ENCODE measurements around the genes GALM and GEMIN6.

DNA sequence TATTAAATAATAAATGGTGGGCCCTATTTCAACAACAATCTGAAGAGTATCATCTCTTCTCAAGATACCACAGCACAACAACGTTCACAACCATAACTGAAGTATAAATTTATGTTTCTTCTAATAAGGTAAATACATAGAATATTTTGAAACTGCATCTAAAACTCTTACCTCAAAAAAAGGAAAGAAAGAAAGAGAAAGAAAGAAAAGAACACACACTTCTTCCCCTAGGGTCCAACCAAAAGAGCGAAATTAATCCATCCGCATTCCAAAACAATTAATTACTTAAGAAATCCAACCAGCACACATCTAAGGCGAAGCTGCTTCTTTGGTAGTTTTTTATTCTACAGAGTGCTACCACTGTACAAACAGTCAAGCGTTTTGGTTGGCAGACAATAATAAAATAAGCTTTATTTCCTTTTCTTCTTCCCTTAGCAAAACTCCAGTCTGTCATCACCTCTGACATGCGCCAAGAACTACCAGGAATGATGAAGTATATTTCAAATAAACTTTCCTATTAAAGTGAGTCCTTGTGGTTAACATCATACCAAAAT is 1.5 kb downstream of the ATL2 start:
- PRO-cap: no peak

GRCh38 chr2:38406400-38407620 is 29.7 kb upstream of the ATL2 start:
- PRO-cap: no peak

DNA sequence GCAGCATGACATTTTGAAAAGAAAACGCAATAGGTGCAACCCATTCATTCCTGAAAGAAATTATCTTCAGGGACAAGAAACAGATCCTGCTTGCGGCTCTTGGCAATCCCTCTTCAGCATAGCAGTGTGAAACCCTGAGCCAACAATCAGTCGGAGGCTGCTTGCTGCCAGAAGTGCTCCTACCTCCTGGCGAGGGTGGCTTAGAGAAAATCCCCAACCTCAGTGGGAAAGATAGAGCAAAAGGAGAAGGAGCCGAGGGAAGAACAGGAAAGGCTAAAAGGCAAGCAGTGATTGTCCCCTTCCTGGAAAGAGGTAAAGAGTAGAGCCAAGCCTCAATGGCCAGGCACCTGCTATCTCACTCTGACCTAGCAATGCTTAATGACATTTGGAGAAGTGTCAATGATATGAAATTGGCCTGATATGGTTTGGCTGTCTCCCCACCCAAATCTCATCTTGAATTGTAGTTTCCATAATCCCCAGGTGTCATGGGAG is 66.2 kb upstream of the ATL2 start:
- PRO-cap: bidirectional peak, plus-strand start at position 155 of the sequence, minus-strand start outside the sequence; unidirectional peak, plus-strand start at position 240 of the sequence

- PRO-cap: no peak
Measured at GRCh38 chr2:38517470-38517669, 85.4 kb downstream of the HNRNPLL start.

- PRO-cap: no peak
Measured at GRCh38 chr2:38535821-38536464, 66.8 kb downstream of the HNRNPLL start.

- PRO-cap: no peak
Measured at GRCh38 chr2:38603417-38603718, 640 bp upstream of the HNRNPLL start.

DNA sequence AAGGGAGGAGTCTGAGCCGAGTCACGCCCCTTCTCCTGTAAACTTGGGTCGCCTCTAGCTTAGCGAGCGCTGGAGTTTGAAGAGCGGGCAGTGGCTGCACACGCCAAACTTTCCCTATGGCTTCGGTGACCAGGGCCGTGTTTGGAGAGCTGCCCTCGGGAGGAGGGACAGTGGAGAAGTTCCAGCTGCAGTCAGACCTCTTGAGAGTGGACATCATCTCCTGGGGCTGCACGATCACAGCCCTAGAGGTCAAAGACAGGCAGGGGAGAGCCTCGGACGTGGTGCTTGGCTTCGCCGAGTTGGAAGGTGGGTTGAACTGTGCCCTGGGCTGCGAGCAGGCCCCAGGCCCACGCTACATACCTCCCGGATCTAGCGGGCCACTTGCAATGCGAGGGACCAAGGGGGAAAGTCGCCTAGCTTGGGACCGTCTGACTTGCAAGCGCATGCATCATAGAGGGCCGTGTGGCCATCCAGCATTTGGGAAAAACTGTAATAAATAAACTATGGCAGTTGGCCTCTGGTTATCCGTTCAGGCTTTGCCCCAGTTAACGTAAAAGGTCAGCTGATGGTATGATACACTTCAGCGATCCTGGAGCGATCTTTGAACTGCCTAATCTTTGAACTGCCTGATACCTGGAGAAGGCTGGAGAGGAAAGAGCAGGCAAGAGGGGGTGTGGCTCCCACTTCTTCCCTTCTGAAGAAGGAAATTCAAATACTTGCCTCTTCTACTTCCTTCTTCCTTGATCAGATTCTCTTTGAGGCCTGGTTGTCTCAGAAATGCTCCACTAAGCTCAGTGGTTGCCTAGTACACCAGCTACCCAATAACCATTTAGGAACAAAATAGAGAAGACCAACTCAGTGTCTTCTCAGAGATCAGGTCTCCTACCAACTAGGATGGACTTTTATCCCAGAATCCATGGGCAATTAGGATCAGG is at the start of gene GALM:
GALM (plus strand) TSS at position 69 of the 935 bp plus-strand sequence.
- PRO-cap: unidirectional peak, plus-strand start at position 75 of the sequence

GRCh38 chr2:38720914-38721376 is 30.2 kb downstream of the SRSF7 start:
- PRO-cap: no peak

DNA sequence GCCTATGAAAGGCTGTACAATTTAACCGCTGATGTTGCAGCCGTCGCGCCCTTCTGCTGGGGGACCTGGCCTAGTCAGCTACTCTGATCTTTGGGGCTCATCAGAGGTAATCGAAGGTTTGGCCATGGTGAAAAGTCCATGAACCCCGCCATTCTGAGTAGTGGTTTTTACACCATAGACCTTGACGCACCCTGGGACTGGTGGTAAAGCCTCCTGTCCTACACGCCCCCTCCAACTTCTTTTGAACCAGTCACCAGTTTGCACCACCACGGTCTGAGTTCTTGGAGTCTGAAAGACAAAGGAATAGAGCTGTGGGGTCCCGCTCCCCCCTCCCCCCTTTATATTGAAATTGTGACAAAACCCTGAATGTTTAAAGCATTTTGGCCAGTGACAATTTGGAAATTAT is 555 bp upstream of the SRSF7 start:
- PRO-cap: no peak

DNA sequence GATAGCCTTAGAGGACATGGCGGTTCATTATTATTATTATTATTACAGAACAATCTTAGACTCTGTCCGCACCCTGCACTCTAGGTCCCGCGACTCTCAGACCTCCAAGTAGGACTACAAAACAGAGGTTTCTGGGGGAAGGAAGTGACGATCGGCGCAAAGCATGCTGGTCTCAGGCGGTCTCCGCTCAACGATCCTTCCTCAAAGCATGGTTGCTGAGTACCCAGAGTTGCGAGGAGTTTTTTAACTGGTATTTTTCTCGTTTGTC is at the start of gene GEMIN6:
GEMIN6 (plus strand) TSS at position 179 of the 268 bp plus-strand sequence.
- PRO-cap: bidirectional peak, plus-strand start at position 215 of the sequence, minus-strand start at position 90 of the sequence

DNA sequence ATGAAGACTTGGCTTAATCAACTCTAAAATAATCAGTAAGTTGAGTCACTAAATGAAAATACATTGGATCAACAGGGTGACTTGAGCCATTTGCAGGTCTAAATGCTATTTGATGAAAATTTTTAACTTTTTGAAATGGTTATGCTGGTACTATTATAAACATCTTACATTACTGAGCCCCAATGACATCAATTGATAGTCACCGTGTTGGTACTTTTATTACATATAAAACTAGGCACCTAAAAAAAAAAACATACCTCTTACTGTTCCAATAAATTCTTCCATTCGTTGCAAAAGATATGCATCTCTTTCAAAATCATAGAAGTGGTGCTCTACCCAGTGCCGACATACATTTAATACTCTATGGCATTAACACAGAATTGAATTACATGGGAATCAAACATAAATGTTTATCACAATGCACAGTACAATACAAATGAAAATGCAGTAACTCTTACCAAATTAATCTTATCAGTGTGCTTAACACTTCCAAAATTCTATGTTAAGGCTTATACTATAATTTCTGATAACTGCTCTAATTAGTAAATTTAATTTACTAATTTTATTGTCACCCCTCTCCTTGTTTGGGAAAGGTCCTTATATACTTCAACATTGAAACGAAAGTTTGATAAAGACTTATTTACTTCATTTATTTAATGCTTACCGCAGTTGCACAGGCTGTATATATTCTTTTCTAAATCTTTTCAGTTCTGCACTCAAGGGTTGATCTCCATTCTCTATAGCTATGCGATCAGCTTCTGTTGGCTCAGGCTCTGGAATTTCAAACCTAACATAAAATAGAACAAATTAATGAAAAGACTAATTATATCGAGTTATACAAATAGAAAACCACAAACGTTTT is 107.4 kb downstream of the SOS1 start:
- PRO-cap: no peak

DNA sequence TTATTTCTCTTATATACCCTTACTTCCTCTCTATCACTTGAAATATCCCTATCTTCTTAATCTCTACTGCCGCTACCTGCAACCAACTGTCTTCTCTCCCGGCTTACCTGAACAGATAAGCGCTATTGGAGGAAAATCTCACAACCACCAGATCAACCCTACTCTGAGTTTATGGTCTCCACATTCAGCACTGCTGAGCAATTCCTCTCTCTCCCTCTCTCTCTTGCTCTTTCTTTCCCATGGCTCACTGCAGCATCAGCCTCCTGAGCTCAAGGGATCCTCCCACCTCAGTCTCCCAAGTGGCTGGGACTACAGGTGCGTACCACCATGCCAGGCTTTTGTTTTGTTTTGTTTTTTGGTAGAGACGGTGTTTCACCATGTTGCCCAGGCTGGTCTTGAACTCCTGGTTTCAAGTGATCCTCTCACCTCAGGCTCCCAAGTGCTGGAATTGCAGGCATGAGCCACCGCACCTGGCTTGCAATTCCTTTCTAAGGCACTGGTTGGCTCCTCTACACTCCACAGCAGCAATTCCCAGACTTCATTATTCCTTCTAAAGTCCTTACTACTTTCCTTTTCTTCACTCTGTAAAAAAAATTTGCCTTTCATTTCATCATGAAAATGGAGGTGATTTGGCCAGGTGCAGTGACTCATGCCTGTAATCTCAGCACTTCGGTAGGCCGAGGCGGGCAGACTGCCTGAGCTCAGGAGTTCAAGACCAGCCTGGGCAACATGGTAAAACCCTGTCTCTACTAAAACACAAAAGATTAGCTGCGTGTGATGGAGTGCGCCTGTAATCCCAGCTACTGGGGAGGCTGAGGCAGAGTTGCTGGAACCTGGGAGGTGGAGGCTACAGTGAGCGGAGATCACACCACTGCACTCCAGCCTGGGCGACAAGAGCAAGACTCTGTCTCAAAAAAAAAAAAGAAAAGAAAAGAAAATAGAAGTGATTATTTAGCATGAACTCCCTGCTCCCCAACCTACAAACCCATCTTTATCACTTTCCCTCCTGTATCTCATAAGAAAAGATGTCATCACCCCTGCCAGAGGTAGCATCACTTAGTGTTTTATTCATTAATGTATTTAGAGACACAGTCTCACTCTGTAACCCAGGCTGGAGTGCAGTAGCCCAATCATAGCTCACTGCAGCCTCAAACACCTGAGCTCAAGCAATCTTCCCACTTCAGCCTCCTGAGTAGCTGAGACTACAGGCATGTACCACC is 8.3 kb downstream of the SOS1 start:
- PRO-cap: no peak

DNA sequence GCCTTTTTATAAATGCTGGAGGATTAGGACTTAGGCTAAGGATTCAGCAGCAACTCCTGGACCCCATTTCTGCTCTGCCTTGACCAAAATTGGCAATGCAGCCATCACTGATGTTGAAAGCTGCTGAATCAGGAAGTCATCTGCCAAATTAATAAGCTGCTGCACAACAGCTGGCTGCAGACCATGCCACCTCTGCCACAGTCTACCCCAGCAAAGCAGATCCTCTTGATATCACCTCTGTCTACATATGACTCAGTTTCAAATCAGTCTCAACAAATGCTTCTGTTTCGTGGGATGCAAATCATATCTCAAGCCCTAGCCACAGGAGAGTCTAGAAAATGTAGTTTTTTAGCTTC is 7.1 kb upstream of the SOS1 start:
- PRO-cap: no peak

GRCh38 chr2:39306181-39307276 is 130.6 kb downstream of the MAP4K3 start:
- PRO-cap: no peak

GRCh38 chr2:39516388-39517283 is 79.6 kb upstream of the MAP4K3 start:
- PRO-cap: bidirectional peak, plus-strand start at chr2:39517133, minus-strand start at chr2:39516940

DNA sequence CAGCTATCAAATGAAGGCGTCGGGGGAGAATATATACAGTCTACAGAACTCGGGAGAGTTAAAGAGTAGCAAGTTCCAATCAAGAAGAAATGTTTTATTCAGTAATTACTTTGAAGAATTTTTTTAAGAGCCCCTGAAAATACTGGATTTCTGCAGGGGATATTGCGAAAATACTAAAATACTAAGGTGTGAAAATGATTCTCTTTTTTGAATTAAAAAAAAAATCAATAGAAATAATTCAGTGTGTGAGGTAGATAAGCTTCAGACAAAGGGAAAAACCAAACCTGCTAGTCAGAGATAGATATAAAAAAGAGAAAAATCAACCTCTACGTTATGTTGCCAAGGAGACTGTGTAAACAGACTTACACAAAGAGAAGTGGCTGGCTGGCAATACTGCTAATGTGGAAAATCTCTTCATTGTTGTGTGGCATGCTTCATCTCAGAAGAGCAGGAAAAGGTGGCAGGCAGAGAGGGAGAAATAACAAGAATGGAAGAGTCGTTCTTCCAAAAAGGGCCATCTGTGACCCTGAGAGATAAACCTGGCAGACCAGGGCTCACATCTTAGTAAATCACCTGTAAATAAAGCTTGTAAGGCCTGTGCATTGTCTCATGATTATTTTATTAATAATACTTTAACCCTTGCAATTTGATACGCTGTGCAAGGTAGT is 200.8 kb downstream of the SLC8A1 start:
- PRO-cap: no peak

DNA sequence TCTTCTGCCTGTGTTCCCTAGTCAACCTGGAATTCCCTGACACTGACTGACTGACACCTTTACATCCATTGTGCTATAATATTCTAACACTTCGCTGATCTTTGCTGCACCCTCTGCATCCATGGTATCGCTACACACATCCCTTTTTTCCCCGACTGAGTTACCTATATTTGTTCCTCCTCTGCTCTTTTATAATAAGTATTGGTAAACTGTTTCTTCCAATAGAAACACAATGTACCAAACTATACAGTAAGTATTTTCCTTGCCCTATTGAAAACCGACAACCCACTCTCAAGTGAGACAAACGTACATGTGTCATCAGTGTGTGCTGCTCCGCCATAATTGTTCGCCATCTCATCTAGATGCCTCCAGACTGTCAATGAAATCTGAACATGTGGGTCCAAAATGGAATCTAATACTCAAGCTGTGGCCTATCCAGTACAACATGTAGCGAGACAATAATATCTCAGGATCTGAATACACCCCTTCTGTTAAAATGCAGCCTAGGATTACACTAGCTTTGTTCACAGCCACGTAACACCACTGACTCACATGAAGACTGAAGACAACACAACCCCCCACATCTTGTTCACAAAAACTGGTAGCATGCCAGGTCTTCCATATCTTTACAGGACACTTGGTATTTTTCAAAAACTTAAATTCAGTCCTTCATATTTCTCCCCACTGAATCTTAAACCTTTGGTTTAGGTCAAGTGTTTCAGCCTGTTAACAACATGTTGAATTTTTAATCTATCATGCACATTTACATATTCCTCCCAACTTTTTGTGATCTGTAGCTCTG is 84.4 kb downstream of the SLC8A1 start:
- PRO-cap: no peak

DNA sequence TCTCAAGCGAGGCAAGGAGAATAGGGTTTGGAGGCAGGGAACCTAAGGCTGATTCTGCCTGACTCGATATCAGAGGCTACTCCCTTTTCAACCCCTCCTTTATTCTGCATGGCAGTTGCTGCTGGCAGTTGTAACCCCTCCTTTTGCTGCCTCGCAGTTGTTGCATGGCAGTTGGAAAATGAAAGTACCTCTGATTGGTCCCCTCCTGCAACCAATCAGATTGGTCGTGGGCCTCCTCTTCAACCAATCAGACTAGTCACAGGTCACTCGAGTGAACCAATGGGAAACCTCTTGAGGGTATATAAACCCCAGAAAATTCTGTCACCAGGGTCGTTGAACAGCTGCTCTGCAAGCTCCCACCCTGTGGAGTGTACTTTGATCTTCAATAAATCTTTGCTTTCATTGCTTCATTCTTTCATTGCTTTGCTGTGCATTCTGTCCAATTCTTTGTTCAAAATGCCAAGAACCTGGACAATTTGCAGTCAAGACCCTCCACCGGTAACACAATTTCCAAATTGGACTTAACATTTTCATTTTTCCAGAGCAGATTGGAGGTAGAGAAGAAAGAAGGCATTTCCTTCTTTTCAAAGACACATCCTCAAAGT is 294.4 kb upstream of the SLC8A1 start:
- PRO-cap: no peak

GRCh38 chr2:41610446-41610998 is 437.3 kb upstream of the PKDCC start:
- PRO-cap: no peak

GRCh38 chr2:41989755-41990258 is 58.0 kb upstream of the PKDCC start:
- PRO-cap: no peak